ENCODE results near the genes EGR4, CCDC142, LBX2, POLE4 and LRRTM4.

DNA sequence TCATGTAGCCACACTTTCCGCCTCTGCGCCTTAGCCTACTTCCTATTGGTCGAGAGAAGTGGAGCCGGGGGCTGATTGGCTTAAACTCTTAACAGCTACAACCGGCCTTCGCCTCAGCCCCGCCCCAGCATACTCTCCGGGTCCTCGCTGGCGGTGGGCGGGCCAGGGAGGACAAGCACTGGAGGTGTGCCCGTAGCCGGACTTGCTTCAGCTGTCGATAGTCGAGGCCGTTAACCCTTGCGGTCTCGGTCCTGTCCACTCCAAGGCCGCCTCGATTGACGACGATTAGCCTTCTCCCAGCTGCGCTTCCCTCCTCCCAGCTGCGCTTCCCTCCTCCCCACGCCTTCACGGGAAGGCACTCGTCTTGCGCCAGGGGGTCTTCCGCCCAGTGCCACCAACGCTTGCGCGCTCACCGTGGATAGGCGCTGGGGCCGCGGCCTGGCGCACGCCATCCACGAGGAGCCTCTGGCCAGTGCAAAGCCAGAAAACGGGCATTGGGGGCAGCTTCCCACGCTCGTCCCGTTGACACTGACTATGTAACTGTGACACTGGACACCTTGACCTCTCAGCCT, 377 bp upstream of the PRADC1 start:
- PRO-cap, result bidirectional peak, plus-strand start at position 184 of the sequence, minus-strand start outside the sequence

DNA sequence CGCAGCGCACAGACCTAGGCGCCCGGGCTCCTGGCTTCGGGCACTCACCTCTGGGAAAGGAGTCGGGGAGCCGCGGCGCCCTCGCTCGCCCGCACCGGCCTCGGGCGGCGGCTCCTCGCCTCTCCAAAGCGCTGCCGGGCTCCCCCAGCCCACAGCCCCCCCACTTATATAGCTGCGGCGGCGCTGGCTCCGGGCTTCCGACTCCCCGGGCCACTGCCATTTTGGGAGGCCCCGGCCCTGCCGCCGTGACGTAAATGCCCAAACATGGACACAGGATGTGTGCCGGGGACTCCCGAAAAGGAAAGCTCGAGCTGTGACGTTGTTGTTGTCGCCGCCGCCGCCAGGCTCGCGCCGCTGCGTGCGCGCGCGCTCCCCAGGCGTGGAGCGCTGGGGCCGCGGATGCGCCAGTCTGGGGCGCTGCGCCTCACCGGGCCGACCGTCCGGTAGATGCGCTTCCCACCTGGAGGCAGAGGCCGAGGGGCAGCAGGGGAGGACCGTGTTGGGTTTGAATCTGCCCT, at the start of gene EGR4:
EGR4 (minus strand) TSS at position 142 of the 518 bp plus-strand sequence.
- PRO-cap, result unidirectional peak, plus-strand start at position 413 of the sequence

DNA sequence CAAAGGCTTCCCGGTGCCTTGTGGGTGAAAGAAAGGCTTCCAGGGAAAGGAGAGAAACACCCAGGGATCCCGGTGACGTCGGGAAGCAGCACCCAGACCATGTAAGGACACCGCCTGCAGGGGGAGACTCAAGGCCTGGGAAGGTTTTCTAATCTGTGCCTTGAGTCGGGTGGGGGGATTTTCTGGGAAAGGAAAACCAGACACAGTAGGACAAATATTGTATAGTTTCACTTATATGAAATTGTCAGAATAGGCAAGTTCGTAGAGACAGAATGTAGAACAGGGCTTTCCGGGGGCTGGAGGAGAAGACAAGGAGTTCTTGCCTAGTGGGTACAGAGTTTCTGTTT, 42.7 kb upstream of the NAT8 start:
- PRO-cap, result no peak

GRCh38 chr2:73897731-73898588, 5.2 kb downstream of the ACTG2 start:
- PRO-cap, result no peak

GRCh38 chr2:73908931-73909130, 16.0 kb downstream of the ACTG2 start:
- PRO-cap, result no peak

DNA sequence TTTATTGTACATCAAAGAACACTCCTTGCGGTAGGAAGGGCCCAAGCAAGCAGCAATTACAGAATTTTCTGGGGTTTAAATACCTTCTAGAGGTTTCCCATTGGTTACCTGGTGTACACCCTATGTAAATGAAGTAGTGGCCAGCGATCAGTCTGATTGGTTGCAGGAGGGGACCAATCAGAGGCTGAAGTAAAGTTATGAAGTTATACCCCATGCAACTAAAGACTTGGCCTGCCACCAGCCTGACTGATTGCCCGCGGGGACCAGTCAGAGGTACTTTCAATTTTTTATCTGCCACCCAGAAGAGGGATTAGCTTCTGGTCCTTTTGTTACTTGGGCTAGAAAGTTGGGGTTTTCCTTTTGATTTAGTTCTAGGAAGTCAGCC, 1.7 kb upstream of the DGUOK start:
- PRO-cap, result no peak

- PRO-cap, result no peak
Observed at GRCh38 chr2:73928703-73929288, 2.1 kb downstream of the DGUOK start.

DNA sequence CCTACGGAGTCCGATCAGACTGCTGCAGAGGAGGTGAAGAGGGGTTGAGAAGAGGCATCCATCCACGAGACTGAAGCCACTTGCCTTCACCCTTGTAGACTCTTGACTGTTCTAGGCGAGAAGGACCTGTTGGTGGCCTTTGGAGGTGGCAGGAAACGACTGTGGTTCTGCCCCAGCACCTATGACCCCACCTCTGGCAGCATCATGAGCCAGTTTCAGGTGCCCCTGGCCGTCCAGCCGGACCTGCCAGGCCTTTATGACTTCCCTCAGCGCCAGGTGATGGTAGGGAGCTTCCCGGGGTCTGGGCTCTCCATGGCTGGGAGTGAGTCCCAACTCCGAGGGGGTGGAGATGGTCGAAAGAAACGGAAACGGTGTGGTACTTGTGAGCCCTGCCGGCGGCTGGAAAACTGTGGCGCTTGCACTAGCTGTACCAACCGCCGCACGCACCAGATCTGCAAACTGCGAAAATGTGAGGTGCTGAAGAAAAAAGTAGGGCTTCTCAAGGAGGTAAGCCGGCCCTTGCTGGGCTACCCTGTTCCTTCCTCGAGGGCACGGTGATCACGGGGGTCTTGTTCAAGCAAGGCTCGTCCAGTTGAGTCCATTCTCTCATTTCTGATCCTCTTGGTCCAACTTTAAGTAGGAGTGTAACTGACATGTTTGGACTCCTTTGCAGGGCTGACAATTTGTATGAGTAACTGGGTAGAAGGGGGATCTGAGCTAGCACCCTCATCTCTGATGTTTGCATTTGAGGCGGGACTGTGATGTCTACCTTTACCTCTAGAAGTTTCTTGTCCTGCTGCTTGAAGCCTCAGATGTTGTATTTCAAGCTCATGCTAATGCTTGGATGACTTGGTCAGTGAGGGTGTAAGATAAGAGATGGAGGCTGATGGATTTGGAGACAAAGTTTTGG, 1.7 kb downstream of the TET3 start:
- PRO-cap, result no peak

GRCh38 chr2:74003003-74003895, 18.5 kb downstream of the TET3 start:
- PRO-cap, result no peak

DNA sequence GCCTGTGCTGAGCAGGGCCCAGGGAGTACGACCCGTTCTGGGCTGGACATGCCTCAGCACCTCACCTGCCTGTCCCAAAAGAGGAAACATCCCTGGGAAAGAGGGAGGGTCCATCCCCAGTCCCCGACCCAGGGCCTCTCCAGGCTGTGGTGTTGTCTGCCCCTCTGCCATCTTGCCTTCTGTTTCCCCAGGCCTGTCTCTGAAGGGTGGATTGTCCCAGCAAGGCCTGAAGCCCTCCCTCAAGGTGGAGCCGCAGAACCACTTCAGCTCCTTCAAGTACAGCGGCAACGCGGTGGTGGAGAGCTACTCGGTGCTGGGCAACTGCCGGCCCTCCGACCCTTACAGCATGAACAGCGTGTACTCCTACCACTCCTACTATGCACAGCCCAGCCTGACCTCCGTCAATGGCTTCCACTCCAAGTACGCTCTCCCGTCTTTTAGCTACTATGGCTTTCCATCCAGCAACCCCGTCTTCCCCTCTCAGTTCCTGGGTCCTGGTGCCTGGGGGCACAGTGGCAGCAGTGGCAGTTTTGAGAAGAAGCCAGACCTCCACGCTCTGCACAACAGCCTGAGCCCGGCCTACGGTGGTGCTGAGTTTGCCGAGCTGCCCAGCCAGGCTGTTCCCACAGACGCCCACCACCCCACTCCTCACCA, 47.4 kb downstream of the BOLA3 start:
- PRO-cap, result no peak

DNA sequence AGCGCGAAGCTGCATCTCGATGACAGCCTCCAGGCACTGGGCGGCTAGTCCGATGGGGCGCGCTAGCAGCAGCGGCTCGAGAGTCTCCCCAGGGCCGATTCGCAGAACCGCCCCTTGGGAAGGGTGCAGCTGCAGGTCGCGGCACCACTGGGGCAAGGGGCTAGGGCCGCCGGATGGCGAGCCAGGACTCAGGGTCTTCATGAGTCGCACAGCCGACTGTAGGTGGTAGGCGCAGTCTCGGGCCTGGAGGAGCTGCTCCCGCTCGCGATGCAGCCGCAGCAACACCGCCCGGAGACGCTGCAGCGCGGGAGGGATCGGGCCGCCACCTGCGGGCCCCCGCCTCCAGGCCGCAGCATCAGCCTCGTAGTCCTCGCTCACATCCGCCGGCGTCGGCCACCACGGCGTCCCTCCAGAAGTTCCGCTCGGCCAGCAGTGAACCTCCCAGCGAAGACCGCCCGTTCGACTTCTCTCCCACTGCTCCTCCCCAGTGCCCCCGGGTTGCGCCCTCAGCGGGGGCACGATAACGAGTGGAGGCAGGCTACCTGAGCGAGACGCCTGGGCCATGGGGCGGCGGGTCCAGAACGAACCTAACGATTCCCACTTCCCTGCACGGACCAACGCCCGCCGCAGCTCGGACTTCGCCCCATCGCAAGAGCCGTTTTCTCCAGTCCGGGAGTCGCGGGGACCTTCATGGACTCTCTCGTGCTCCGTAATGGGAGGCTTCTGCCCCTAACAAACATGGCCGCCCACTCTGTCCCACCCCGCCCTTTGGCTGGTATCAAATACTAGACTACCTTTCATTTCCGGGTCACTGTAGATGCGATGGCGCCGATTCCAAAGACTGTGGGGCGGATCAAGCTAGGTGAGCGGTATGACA, at the start of gene CCDC142:
CCDC142 (minus strand) TSS at position 725 of the 877 bp plus-strand sequence.
- PRO-cap, result bidirectional peak, plus-strand start at position 383 of the sequence, minus-strand start at position 363 of the sequence; bidirectional peak, plus-strand start at position 806 of the sequence, minus-strand start at position 708 of the sequence

GRCh38 chr2:74483151-74483650, 320 bp downstream of the TTC31 start:
- PRO-cap, result bidirectional peak, plus-strand start at chr2:74483509, minus-strand start at chr2:74483318

- PRO-cap, result no peak
Observed at GRCh38 chr2:74499386-74500010, at the start of gene LBX2. Gene LBX2, minus strand, starts transcription at chr2:74499603.

DNA sequence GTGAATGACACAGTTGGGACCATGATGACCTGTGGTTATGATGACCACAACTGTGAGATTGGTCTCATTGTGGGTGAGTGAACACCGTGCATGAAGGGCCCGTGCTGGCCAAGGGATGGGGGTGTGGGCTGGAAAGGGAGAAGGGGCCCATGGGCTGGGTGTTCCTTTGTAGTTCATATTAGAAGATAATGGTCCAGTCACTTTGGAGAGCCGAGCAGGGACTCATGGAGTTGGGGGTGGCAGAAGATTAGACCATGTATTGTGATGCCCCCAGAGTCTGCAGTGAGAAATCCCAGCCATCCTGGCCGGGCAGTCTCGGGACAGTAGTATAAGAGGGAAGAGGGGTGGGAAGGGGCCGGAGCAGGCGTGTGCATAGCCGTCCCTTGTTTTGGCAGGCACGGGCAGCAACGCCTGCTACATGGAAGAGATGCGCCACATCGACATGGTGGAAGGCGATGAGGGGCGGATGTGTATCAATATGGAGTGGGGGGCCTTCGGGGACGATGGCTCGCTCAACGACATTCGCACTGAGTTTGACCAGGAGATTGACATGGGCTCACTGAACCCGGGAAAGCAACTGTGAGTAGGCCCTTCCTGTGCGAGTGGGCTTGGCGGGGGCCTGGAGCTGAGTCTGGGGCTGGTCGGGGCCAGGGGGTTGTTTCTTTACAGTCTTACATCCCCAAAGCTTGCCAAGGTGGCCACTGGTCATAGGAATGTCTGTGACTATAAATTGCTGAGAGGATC, 40.1 kb downstream of the HK2 start:
- PRO-cap, result no peak

DNA sequence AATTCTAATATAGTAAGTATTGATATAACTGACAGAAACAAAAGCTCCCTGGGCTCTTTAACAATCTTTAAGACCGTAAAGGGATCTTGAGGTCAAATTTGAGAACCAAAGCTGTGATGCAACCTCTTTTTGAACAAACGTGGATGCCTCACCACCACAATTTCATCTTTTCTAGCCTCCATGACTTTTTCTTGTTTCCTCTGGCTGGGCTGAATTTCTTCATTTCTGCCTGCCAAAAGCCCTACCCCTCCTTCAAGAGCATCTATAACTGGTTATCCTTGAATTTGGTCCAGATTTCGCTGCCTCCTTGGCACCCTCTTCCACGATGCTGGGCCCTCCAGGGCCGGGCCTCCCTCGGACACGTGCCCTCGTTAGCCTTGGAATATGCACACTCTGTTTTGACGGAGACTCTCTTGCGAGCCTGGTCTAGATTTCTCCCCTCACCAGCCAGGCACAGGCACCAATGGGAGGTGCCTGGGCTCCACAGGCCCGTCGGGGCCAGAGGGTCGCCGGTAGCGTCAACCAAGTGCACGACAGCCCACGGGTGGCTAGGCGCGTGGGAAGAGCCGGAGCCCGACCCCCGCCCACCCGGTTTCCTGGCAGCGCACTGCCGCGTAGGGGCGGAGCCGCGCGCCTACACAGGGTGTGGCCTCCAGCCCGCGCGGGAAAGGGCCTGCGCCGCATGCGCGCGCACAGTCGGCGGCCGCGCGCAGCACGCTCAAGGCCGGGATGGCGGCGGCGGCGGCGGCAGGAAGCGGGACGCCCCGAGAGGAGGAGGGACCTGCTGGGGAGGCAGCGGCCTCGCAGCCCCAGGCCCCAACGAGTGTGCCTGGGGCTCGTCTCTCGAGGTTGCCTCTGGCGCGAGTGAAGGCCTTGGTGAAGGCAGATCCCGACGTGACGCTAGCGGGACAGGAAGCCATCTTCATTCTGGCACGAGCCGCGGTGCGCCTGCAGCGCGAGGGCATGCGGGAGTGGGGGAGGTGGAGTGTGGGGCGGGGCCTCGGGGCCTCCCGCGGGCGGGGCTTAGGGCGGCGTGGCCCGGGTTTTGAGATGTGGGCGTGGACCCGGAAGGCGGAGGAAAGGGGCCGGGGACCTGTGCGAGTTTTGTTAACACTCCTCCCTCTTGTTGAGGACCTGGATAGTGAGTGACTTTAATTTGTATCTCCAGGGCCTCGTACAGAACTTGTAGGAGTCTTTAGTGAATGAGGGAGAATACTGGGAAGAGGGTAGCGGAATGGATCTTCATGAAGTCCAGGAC, at the start of gene POLE4:
POLE4 (plus strand) TSS at position 693 of the 1,258 bp plus-strand sequence.
- PRO-cap, result bidirectional peak, plus-strand start at position 507 of the sequence, minus-strand start at position 354 of the sequence; bidirectional peak, plus-strand start at position 699 of the sequence, minus-strand start at position 589 of the sequence; bidirectional peak, plus-strand start at position 1,059 of the sequence, minus-strand start at position 938 of the sequence

- PRO-cap, result no peak
Observed at GRCh38 chr2:75428761-75429030, 132.0 kb downstream of the EVA1A start.

GRCh38 chr2:75608249-75608790, 38.3 kb upstream of the MRPL19 start:
- PRO-cap, result no peak

GRCh38 chr2:75712398-75712696, 1.6 kb upstream of the GCFC2 start:
- PRO-cap, result no peak

DNA sequence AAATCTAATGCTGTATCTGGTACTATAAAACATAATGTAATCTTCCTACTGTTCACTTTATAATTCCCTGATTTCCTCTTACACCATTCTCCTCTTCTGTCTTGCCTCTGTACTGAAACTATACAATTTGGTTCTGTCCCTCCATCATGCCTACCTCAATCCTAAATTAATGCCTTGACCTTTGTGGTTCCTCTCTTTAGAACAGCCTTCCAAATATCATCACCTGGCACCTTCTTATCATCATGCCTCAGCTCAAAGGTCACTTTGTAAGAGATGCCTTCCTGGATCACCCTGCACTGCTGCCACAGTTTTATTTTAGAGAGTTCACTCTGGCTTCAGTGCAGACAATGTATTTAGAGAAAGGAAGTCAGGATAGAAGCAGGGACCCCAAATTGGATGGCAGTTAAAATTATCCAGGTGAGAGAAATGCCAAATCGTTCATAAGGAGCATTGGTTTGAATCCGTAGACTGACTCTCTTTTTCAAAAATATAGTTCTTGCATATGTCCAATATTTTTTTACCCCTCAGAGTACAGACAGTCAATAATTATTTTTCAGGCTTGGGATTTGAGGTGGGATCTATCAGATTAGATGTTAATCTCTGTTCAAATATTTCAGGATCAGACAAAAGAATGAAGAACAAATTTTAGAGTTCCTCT, 64.4 kb downstream of the LRRTM4 start:
- PRO-cap, result no peak

GRCh38 chr2:77521986-77522527, at the start of gene LRRTM4:
Gene LRRTM4, minus strand, starts transcription at chr2:77522376.
- PRO-cap, result no peak

All from ReNcell CX (cell line).